Occipital lobe (tissue), 2 donors: Measurements from ENCODE around the gene FAM216B.

- RAMPAGE, long total RNA: no peak
Measured at GRCh38 chr13:40801266-40802352, 12.2 kb downstream of the SLC25A15 start.

GRCh38 chr13:40957358-40957738 lies 61.8 kb downstream of the ELF1 start:
- RAMPAGE, long total RNA: no peak

DNA sequence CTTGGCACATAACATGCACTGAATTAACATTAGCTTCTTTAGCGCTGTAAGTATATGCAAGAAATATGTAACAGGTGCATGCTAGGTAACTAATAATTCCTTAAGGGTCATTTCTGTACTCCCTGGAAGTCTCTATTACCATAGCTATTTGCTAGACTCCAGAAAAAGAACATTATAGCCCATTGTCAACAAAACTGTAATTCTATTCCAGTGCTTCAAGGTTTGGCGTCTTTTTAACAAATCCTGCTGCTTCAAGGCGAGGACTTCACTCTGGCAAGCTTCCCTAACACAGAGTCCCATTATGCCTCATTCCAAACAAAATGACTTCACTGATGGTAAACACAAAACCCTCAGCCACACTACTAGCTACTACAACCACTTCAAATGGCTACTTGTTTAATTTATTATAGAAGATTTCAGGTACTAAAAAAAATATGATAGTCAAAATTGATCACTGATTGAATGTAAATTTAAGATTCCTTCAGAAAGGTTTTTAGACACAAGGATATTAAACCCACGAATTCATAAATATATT lies 32.7 kb downstream of the ELF1 start:
- RAMPAGE, long total RNA: no peak

DNA sequence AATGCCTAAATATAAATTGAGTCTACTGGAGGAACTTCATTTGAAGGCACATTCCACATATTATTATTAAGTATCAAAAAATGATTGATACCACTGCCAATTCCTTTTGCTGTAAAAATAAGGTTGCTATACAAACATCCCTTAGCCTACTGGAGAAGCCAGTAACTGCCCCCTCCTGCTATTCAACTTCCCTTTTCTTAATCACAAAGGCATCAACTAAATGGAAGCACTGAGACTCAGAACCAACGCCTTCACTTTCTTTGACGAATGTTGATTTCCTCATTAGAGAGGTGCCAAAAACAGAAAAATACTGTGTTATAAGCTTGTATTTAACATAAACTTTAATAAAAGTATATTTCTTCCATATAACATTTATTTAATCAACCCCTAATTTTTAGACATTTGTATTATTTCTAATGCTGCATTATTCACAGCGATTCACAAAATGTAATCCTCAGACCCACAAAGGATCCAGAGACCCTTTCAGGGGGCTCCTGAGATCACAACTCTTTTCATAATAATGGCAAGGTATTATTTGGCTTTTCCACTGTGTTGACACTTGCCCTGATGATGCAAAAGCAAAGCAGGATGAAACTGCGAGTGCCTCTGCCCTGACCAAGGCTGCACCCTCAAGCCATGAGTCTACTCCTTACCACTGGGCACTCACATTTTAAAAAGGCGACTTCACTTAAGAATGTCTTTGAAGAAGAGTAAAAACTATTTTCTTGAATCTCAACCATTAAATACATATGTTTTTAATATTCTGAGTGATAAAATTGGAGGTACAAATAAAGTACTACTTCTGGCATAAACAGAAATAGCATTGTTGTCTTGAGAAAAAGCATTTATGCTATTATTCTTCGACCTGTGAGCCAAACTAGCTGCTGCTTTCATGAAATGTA lies 11.5 kb downstream of the ELF1 start:
- RAMPAGE, long total RNA: no peak

- RAMPAGE, long total RNA: no peak
Measured at GRCh38 chr13:41458042-41458923, 933 bp downstream of the RGCC start.

DNA sequence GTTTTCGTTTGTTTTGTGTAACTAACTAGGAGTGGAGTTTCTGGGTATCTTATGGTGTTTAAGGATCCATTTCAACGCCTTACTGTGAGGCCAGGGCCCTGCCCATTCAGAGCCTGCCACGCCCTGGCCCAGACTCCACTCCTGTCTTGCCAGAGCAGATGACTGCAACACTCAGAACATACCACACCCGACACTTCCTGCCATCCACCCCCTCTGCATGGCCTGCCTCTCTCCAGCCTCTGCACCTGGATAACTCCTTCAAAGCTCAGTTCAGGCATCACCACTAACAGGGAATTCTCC lies 43.2 kb downstream of the RGCC start:
- RAMPAGE, long total RNA: no peak

- RAMPAGE, long total RNA: no peak
Measured at GRCh38 chr13:41554860-41555414, 97.6 kb downstream of the RGCC start.

DNA sequence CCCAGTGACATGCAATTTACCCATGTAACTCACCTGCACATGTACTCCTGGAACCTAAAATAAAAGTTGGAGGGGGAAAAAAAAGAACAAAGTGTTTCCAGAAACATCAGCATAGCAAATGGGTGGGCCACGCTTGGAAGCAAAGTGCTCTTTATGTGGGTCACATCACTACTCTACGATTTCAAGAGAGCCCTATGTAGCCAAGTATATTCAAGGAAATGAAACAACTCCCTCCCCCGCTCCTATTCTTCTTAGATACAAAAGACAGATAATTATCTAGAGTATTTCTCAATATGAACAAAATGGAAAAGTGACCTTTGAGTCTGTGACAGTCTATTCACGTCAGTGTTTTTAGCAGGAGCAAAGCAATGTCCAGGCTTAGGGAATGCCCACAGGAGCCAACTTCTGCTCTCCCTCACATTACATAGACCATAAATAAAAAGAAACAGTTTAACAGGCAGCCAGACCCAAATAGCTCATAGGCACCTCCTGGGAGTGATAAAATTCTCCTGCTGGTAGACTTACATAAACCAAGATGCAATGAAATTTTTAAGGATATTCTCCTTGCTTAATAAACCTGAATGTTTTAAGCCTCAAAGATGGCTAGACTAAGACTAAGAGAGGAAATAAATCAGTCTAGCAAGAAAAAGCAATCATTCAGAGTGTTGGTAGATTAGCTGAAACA lies 182.7 kb downstream of the RGCC start:
- RAMPAGE, long total RNA: no peak

- RAMPAGE, long total RNA: no peak
Measured at GRCh38 chr13:41694752-41695380, 237.5 kb downstream of the RGCC start.

DNA sequence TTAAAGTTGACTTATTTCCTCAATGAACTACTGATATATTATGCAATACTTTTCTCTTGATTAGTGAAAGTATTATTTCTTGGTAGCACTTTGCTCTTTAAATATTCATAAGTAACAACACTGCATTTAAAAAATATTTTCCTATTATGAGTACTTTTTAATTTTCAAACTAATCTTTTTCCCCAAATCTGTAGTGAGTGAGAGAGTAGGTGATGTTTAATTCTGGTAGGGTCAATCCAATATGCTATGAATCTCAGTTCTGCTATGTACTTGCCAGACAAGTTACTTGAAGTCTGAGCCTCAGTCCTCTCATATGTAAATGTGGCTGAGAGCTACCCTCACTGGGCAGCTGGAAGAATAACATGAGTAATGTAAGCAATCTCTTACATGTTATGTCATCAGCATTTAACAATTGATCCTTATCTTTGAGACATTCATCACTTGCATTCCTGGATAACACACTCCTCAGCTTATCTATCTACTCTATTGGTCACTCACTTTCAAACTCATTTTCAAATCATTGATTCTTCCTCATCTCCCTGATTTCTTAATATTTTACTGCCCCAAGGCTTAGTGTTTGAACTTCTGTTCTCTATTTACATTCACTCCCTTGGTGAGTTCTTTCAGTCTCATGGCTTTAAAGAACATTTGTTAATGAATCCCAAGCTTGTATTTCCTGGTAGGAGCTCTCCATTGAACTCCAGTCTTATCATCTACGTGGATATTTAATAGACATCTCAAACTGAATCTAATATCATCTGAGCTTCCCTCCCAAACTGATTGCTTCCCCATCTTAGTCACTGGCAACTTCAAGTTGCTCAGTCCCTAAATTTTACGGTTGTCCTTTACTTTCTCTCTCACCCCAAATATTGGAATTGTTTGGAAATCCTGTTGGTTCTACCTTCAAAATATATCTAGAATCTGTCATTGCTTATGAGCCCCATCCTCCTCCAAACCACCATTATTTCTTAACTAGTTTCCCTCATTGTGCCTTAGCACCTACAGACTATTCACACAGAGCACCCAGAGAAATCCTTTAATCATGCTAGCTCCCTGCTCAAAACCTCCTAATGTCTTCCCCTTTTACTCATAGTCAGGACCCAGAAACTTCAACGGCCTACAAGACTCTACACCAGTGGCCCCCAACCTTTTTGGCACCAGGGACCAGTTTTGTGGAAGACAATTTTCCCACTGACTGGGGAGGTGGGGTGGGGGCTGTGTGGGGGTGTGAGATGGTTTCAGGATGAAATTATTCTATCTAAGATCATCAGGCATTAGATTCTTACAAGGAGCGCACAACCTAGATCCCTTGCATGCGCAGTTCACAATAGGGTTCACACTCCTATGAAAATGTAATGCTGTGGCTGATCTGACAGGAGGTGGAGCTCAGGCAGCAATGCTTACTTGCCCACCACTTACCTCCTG lies 239.5 kb downstream of the RGCC start:
- RAMPAGE, long total RNA: no peak

DNA sequence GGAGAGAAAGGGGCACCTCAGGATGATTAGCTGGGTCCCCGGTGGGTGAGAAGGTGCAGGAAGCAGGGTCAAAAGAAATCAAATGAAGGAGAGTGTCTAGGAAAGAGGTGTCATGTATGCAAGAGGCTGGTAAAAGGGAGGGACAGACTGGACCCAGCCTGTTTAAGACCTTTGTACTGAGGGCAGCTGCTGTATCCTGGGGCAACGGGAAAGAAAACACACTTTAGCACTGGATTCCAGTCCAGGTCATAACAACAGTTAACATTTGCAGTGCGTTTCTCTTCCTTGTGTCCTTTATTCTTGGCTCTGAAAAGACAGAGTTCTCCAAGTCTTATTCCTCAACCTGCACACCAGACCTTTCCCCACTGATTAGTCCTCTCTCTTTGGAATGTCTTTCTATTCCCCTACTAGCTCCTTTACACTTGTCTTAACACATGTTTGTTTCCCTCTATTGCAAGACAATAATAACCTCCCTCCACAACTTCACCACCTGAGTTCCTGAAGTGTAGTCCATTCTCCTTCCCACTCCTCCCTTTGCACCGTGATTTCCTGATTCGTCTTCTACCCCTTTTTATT lies 20.0 kb upstream of the DGKH start:
- RAMPAGE, long total RNA: no peak

- RAMPAGE, long total RNA: no peak
Measured at GRCh38 chr13:42063937-42064689, 15.7 kb downstream of the DGKH start.

GRCh38 chr13:42406280-42406758 lies 134.4 kb downstream of the AKAP11 start:
- RAMPAGE, long total RNA: no peak

- RAMPAGE, long total RNA: no peak
Measured at GRCh38 chr13:42708185-42708741, 73.1 kb upstream of the FAM216B start.

- RAMPAGE, long total RNA: no peak
Measured at GRCh38 chr13:42781217-42781763, at the start of gene FAM216B. Gene FAM216B, plus strand, starts transcription at chr13:42781584.

GRCh38 chr13:43036827-43037438 lies 13.5 kb downstream of the DNAJC15 start:
- RAMPAGE, long total RNA: no peak

- RAMPAGE, long total RNA: no peak
Measured at GRCh38 chr13:43307637-43308369, 284.4 kb downstream of the DNAJC15 start.

DNA sequence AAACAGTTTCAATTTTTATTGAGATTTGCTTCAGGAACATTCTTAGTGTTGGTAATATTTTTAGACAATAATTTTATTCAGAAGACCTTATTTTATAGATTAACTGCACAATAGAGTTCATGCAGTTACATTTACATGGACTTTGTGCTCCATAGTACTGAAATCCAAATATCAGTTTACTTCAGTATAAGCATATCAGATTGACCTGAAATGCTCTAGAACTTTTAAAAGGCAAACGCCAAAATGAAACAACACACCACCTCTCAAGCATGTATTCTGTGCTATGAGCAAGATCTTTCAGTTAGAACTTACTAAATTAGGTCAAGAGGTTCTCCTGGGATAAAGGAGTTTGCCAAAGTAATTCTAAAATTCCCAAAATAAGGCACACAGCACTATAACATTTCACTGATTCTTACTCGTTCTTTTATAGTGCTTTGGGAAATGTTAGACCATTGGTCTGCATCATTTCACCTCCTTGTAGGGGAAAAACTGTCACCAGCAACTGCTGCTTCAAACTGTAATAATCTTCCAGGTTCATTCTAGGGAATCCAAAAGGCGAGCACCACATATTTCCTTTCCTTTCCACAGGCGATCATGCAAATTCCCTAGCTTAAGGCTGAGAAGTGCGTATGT lies 275.4 kb downstream of the ENOX1 start:
- RAMPAGE, long total RNA: no peak

DNA sequence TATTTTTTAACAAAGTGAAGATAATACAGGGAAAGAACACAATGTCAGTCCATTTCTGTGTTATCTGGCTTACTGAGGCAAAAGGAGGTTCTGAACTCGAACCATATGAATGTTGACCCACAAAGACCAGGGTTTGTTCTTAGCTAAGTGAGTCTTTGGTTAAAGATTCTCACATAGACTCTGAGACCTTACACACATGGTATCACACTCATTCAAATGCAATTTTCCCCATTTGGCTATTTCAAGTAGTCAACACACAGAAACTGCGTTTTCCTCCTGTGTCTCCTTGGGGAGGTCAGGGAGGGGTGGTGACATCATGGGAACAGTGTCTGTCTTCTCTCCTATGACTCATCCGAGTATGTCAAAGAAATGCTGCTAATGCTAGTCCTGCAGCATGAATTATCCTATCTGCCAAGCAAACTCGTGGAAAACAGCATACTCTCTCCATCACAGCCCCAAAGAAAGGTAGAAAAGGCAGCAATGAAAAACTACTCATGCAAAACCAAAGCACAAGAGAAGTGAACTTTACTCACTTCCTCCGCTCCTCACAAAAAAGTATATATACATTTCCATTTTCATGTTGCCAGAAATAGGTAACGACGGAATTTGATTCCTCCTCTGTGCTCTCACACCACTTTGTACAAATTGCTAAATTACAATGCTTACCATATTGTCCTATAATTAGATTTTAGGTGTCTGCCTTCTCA lies 100.2 kb downstream of the ENOX1 start:
- RAMPAGE, long total RNA: no peak

- RAMPAGE, long total RNA: no peak
Measured at GRCh38 chr13:44021606-44021865, 139.5 kb downstream of the SMIM2 start.